Neural cell (in vitro differentiated cells): Measurements from ENCODE around the genes SRXN1, SLC52A3, C20orf202 and SNPH.

- RAMPAGE, long total RNA = no peak
Measured at GRCh38 chr20:299320-300158, 2.2 kb downstream of the ZCCHC3 start.

DNA sequence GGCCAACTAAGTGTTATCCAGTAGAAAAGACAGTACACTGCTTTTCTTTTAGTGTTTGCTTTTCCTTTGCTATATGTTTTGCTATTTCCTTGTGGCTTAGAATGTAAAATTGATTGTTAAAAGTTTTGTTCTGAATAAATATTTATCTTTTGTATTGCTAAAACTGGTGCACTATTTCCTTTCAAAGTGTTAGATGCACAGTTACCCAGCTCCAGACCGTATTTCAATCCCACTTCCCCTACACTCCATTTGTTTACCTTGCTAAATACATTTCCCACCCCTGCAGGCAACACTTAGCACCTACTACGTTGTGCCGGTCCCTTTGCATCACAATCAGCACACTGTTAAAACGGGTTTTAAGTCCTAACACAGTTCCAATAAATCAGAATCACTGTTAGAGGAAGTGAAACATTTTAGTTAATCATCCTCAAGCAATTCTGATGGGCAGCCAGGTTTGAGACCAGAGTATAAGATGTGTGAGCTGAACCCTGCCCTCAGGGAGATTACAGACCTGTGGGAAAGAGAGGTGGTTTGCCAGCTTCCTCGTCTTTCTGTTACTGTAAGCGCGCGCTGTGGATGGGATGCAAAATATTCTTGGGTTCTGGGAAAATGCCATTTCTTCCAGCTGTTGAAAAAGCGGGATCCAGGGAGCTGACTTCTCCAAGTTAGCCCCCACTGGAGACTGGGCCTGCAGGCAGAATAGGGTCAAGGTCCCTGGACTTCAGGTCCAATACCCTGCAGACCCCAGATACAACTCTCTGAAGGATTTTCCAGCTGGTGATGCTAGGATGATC, 3.0 kb downstream of the ZCCHC3 start:
- RAMPAGE, long total RNA = no peak

DNA sequence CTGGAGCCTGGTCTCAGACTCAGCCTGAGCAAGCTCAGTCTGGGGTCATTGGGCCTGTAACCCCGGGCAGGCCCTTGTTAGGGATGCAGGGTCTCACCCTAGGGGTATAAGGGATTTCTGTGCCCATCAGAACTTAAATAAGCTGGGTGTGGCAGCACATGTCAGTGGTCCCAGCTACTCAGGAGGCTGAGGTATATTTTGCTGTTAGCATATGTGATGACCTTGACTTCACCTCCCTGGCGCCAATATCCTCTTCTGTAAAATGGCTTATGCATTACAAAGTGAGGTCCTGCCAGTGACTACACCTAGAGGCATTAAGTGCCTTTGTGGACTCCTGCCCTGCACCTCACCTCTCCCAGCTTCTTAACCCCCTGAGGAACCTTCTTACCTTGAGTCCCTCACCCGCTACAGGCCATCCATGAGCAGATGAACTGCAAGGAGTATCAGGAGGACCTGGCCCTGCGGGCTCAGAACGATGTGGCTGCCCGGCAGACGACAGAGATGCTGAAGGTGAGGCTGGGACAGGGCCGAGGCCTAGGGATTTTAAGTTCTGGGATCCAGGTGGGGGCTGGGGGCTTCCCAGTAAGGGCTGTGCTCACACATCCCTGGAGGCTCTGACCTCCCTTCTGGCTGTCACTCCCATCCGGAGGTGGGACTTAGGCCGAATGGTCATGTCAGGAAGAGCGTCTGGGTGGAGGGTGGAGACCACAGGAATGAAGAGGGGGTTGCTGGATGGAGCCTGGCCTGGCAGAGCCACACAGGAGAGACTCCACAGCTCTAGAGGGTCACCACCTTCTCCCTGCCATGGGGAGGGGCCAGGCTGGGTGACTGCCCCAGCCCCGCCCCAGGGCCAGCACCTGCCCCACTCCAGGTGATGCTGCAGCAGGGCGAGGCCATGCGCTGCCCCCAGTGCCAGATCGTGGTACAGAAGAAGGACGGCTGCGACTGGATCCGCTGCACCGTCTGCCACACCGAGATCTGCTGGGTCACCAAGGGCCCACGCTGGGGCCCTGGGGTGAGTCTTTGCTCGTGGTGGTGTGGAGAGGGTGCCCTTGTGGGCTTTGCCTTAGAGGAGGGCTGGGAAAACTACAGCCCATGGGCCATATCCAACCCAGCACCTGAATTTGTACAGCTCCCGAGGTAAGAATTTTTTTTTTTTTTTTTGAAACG, 20.4 kb downstream of the RBCK1 start:
- RAMPAGE, long total RNA = no peak

DNA sequence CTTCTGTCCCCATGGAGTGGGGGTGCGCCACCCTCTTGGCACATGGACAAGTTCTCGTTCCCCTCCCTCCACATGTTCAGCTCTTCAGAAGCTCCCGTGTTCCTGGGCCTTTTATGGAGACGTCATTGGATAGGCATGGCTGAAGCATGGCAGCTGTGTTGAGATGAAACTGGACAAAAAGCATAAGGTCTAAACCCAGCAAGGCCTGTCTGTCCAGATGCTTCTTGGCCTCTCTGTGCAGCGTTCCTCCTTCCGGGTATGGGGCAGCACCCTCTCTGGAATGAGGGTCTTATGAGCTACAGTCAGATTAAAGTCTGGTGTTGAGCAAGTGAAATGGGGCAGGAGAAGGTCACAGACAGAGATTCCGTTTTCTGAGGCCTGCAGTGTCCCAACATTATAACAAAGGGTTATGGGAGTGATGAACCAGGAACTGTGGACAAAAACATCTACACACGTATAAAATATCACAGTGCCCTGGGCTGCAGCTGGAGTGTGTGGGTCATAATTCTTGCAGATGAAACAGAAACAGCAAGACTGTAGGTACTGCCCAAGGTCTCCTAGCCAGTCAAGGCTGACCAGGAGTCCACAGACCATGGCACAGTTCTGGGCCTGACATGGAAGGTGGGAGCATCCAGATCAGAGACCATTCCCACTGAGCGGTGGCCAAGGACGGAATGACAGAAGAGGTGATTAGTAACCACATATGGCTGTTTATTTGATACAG, 26.6 kb downstream of the TBC1D20 start:
- RAMPAGE, long total RNA = no peak

DNA sequence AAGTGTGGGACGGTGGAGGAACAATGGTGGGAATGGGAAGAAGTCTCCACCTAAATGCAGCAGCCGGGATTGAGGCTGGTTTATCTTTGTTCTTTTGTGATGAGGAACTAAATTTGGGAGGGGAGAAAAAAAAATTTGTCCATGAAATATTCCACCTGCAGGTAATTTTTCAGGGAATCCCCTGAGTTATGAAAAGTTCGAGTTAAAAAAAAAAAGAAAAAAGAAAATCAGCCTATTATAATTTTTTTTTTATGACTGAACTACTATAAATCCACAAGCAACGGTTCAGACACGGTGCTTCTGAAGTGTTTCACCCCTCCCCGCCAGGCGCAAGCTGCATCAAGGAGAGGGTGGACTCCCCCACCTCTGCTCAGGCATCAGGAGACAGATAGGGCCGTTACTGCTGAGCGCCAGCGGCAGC, 21.2 kb upstream of the TBC1D20 start:
- RAMPAGE, long total RNA = no peak

- RAMPAGE, long total RNA = no peak
Measured at GRCh38 chr20:595381-596017, 14.6 kb downstream of the TCF15 start.

DNA sequence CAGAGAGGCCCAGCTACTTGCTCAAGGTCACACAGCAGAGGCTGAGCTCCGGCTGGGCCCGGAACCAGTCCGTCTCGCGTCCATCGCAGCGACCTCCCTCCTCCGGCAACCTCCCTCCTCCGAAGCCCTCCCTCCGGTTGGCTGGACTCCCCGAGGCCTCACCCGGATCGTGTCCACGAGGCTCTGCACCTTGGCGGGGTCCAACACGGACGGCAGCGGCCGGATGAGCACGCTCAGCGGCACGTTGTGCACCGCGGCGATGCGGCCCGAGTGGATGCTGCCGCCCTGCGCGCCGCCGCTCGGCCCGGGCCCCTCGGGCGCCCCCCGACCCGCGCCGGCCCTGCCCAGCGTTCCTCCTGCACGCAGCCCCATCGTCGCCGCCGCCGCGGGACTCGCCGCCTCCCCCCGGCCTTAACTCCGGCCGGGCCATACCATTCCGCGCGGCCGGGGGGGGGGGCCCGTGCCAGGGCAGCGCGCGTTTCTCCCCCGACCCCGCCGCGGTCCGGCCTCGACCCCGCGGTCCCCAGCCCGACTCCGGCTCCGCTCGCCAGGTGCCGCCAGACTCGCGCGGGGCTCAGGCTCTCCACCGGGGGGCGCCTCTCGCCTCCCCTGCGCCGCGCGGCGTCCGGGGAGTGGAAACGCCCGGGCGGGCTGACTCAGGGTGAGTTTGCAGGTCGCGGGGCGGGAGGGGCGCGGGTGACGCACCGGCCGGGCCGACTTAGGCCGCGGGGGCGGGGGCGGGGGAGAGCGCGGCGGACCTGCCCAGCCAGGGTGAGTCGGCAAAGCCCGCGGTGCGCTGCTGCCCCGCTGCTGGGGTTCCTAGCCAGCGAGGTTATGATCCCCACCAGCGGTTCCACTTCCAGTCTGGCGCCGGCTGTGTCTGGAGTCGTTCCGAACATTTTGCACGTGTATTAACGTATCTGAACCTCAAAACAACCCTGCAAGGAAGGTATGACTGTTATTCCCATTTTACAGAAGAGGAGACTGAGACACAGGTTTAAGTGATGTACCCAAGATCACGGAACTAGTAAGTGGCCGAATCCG, at the start of gene SRXN1:
TSS of gene SRXN1 (minus strand) at position 387 of the 1,044 bp plus-strand sequence.
- RAMPAGE, long total RNA = no peak

- RAMPAGE, long total RNA = no peak
Measured at GRCh38 chr20:672422-672822, 3.2 kb downstream of the SCRT2 start.

DNA sequence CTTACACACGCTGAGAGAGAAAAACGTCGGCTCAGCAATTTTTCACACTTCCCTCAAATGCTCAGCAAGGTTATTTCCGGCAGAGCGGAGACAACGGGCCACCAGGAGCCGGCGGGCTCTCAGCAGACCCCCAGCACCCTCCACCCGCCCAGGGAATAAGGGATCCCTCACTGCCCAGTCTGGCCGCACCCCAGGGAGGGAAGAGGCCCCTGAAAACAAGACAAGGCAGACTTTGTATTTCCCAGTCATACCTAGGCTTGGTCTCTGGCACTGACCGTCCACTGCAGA, 2.8 kb downstream of the SCRT2 start:
- RAMPAGE, long total RNA = no peak

GRCh38 chr20:768196-769097, at the start of gene SLC52A3:
TSS of gene SLC52A3 (minus strand) at chr20:768500.
- RAMPAGE, long total RNA = no peak

DNA sequence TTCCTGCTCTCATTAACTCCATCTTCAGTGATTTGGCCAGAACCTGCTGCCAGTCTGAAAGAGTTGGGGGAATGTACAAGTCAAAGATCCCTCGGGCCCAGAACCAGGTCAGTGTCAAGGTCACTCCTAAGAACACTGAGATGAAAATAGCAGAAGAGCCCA, at the start of gene C20orf202:
TSS of gene C20orf202 (plus strand) at position 9 of the 162 bp plus-strand sequence.
- RAMPAGE, long total RNA = no peak

GRCh38 chr20:1266003-1267024, at the start of gene SNPH:
TSS of gene SNPH (plus strand) at chr20:1266294.
- RAMPAGE, long total RNA = start-site peak on the plus strand at chr20:1266283-1266335, 334 and 455 reads in 2 replicates

GRCh38 chr20:1399785-1400431, 7.1 kb upstream of the FKBP1A start:
- RAMPAGE, long total RNA = no peak

GRCh38 chr20:1467375-1468439, 1.1 kb upstream of the NSFL1C start:
- RAMPAGE, long total RNA = no peak

- RAMPAGE, long total RNA = no peak
Measured at GRCh38 chr20:1802898-1803970, 92.0 kb upstream of the SIRPA start.

DNA sequence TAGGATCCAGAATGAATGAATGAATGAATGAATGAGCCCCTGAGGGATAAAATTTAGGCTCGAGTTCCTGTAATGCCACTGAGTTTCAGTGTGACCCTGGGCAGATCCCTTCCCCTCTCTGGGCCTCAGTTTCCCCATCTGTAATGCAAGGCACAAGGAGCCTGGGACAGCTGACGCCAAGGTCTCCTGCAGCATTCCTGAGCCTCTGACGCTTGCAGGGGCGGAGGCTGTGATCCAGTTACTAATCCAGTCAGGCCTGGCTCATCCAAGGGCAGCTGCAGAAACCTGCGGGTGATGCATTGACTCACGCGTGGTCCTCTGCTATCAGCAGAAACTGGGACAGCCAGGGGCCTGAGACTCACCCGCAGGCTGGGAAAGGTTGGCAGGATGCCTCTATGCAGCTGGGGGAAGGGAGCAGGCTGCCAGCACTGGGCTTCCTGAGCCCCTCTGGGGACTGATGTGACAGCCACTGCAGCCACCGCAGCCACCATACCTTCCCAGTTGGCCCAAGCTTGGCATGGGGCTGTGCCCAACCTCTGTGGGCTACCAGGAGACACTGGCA, 65.0 kb upstream of the SIRPA start:
- RAMPAGE, long total RNA = no peak

DNA sequence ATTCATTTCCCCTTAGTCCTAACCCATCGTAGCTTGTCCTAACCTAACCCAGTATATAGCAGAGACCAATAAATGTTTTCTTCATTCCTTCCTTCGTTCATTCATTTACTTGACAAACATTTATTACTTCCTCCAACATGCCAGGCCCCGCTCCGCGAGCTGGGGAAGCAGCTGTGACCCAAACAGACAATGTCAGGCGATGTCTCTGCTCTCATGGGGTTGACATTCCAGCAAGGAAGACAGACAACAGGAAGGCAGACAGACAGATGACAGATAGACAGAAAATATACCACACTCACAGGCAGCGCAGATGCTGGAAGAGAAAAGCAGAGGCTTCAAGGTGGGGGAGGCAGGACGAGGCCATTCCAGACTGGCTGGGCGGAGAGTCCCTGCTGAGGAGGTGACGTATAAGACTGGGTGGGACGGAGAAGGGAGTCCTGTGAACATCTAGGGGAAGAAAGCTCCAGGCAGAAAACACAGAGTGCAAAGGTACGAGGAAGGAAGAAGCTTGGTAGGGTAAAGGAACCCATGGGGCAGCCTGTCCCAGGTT, 33.7 kb upstream of the SIRPA start:
- RAMPAGE, long total RNA = no peak

DNA sequence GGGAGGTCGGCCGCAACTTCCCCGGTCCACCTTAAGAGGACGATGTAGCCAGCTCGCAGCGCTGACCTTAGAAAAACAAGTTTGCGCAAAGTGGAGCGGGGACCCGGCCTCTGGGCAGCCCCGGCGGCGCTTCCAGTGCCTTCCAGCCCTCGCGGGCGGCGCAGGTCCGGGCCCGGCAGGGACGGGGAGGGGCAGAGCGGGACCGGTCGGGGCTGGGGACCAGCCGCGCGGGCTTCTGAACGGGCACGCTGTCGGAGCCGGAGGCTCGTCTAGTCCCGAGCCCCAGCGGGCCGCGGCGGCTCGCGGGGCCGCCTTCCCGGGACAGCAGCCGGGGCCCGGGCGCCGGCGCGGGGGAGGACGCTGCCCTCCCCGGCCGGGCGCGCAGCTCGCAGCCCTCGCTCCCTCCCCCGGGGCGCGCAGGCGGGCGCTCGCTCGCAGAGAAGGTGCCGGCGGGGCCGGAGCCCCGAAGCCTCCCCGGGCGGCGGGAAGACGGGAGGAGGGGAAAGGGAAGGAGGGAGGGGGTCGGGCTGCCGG, 786 bp upstream of the SIRPA start:
- RAMPAGE, long total RNA = no peak

GRCh38 chr20:1935236-1936255, 40.3 kb downstream of the SIRPA start:
- RAMPAGE, long total RNA = no peak

- RAMPAGE, long total RNA = no peak
Measured at GRCh38 chr20:2103558-2103808, 1.9 kb downstream of the STK35 start.